Endothelial cell (in vitro differentiated cells): ENCODE measurements around a stretch of chr10.

DNA sequence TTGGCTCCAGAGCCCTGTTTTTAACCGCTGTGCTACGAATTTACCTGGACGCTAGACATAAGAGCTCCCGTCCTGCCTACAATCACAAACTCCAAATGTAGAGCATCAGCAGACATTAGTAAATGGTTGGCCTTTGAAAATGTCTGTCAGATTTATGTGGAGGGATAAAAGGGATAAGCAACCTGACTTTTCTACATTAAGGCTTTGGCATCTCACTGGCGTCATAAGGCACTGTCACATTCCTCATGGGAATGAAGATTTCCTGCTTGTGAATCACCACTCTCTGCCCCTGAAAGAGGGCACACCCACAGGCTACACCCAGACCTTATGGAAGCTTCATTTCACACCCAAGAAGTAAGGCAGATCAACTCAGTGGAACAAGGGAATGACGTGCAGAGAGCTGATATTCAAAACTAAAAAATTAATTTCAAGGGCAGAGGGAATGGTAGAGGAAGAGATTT is 34.3 kb downstream of the PPP1R3C start:
- PRO-cap, result no peak

DNA sequence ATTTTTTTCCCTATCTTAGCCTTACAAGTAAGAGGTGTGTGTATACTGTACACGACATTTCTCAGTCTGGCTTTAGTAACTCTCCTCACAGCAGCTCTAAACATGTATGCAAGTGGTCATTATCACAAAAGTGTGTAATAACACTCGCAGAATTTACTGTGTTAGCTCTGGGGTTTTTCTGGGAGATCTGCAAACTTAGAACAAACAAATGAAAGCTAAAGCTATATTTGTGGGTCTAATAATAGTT is 887 bp downstream of the PPP1R3C start:
- PRO-cap, result no peak

DNA sequence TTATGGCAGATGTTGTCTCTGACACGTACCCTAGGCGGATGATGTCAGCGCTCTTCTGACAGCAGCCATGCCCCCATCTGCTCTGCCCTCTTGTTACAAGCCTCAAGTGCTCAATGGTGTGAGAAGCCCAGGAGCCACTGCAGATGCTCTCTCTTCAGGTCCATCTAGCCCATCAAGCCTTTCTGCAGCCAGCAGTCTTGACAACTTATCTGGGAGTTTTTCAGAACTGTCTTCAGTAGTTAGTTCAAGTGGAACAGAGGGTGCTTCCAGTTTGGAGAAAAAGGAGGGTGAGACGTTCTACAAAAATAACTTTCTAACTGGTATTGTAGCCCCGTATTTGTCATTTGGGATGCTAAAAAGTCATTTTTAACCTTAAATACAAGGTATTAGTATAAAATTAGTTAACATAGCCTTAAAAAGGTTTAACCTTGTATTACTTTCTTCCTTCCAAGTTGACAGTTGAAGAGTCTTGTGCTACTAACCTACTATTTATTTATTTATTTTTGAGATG is 50.2 kb downstream of the TNKS2 start:
- PRO-cap, result no peak

DNA sequence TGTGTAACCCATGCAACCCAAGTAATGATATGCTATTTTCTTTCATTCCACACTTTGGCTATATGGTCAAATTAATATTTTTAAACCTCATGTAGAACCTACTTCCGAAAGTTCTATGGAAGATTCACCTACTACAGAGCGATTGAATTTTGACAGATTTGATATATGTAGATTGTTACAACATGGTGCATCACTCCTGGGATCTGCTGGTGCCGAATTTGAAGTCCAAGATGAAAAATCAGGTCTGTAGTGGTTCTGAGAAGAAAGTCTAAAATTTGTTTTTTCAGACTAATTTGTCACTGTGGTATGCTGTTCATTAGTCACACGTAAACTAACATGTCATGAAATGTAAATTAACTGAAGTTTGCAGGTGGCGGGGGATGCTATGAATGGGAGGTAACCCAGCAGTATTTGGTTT is 18.8 kb downstream of the BTAF1 start:
- PRO-cap, result no peak

DNA sequence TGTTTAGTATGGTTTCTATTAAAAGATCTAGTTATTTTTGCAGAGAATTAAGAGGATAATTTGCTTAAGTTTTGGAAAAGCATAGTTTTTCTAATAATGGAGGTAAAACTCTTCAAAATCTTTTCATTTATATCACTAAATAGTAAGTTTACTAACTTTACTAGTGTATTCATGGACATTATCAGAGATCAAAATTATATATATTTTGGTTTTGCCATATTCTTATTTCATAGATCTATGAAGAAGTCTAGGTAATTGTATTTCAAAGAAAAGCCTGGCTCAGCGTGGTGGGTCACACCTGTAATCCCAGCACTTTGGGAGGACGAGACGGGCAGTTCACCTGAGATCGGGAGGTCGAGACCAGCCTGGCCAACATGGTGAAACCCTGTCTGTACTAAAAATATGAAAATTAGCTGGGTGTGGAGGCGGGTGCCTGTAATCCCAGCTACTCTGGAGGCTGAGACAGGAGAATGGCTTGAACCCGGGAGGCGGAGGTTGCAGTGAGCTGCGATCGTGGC is 20.1 kb downstream of the BTAF1 start:
- PRO-cap, result no peak

DNA sequence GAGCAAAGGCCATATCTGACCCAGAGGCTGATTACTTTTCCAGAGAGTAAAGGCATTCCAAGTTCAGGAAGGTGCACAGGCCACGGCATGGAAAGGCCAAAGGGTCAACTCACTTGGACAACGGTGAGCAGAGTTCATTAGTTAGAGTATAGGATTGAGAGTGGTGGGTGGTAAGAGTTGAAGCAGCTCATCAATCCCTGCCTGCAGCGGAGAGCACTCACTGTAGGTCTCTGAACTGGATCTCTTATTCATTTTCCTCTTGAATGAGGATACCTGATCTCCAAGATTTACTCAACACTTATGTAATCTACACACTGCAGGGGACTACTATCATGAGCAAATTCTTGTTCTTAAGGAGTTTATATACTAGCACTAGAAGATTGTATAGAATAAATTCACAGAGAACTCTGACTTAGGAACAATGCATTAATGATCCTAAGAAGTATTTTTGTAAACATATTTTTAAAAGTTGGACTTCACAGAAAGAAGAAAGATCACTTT is 168.6 kb downstream of the CPEB3 start:
- PRO-cap, result no peak

- PRO-cap, result bidirectional peak, plus-strand start at chr10:92240803, minus-strand start at chr10:92240706
These were observed 50.4 kb downstream of the CPEB3 start for GRCh38 chr10:92240283-92240980.

- PRO-cap, result unidirectional peak, plus-strand start at chr10:92290263; unidirectional peak, plus-strand start at chr10:92290589; unidirectional peak, plus-strand start at chr10:92290701
These were observed 652 bp downstream of the CPEB3 start for GRCh38 chr10:92290039-92290813.

- PRO-cap, result bidirectional peak, plus-strand start at chr10:92590985, minus-strand start at chr10:92590995
These were observed 2.2 kb upstream of the KIF11 start for GRCh38 chr10:92590683-92591131.

DNA sequence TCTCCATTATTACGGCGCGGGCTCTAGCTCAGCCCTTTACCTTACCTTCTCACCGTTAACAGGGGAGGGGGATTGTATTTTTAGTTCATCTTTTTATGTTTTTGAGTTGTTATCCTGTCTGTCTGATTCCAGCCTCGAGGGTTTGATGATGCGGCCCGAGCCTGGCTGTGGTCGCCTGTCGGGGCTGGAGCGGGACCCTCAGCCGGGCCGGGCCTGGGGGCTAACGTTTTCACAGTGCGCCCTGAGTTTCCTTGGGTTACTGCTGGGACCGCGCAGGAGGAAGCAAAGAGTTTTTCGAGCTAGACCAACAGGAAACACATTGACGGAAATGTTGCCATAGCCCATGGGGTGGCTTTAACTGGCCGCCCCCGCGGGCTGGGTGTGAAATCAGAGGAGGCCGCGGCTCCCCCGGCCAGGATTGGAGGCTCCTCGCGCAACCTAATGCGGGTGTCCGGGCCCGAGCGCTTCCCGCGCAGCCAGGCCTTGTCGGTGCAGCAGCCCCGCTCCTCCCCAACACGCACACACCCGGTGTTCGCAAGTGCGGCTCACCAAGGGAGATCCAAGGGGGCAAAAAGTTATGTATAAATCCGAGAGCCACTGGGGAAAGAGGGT is 1.8 kb downstream of the HHEX start:
- PRO-cap, result bidirectional peak, plus-strand start at position 384 of the sequence, minus-strand start at position 261 of the sequence

DNA sequence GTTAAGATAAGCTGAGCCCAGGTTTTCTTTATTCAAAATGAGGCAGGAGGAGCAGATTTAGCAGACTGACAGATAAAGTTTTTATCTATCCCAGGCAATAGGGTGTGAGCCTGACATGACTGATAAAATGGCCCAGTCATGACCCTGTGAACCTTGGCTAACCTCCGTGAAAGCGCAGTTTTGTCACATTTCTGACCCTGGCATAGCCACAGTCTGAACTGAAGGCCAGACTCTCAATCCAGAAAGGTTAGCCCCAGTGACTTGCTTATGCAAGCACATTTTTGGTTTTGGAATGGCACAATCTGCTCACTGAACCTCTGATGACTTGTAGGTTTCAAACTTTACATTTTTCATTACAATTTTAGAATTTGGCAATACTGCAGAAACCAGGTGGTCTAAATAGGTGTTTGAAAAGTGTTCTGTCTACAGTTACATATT is 4.4 kb downstream of the CYP26A1 start:
- PRO-cap, result no peak

DNA sequence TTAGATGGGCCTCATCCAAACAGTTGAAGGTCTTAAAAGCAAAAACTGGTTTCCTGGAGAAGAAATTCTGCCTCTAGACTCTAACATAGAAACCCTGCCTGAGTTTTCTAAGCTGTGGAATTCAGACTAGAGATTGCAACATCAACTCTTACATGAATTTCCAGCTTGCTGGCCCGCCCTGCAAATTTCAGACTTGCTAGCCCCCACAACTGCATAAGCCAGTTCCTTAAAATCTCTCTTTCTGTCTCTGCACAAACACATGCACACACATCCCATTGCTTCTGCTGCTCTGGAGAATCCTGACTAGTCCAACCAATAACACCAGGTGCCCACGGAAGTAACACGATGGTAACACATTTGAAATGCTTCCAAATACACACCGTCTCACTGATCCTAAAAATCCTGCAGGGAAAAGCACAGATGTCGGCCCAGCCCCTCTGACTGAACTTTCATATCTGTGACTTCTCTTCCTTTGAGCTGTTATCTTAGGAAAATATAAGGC is 18.0 kb downstream of the MYOF start:
- PRO-cap, result no peak

DNA sequence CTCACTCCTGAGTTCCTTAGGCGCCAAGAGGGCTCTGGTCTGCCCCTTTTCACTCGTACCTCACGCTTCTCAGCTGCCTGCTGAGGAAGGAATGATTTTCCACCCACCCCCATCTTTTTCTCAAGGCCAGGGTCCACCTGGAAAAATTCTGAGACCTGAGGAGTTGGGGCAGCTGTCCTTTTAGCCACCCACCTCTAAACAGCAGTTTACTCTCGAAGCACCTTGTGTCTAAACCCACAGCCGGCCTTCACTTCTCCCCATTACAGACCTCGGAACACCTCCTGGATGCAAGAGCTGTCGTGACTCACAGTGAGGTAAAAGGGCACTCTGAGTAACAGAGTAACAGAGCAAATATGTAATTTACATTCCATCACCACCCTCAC is 12.4 kb downstream of the FFAR4 start:
- PRO-cap, result no peak

GRCh38 chr10:93868689-93869067 is 25.1 kb upstream of the SLC35G1 start:
- PRO-cap, result no peak

GRCh38 chr10:93991698-93992336 is 1.9 kb upstream of the PLCE1 start:
- PRO-cap, result unidirectional peak, plus-strand start at chr10:93992066

DNA sequence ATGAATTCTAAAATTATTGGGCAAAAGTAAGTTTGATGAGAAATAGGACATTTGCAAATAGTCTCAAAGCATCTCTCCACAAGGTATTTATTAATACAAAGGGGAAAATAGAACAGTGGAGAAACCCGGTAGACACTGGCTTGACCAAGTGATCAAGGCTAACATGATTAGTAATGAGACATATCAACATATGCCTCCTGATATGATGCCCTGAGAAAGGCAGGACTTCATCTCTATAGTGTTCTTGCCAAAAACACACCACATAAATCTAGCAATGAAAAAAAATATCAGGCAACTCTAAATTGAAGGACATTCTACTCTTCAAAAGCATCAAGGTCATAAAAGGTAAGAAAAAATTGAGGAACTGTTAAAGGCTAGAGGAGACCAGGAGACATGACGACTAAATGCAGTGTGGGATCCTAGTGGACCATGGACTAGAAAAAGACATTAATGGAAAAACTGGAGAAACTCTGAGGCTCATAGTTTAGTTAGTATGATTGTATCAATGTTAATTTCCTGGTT is 180.7 kb downstream of the PLCE1 start:
- PRO-cap, result no peak

- PRO-cap, result no peak
These were observed 17.9 kb downstream of the NOC3L start for GRCh38 chr10:94344868-94345167.

GRCh38 chr10:94545926-94546274 is 312 bp downstream of the HELLS start:
- PRO-cap, result no peak

- PRO-cap, result no peak
These were observed 12.7 kb downstream of the CYP2C19 start for GRCh38 chr10:94774941-94775766.

- PRO-cap, result no peak
These were observed 47.8 kb upstream of the CYP2C8 start for GRCh38 chr10:95117171-95117501.